Tibial artery (tissue), 1 donor: ENCODE data around the genes SLC37A1, PKNOX1 and CRYAA.

DNA sequence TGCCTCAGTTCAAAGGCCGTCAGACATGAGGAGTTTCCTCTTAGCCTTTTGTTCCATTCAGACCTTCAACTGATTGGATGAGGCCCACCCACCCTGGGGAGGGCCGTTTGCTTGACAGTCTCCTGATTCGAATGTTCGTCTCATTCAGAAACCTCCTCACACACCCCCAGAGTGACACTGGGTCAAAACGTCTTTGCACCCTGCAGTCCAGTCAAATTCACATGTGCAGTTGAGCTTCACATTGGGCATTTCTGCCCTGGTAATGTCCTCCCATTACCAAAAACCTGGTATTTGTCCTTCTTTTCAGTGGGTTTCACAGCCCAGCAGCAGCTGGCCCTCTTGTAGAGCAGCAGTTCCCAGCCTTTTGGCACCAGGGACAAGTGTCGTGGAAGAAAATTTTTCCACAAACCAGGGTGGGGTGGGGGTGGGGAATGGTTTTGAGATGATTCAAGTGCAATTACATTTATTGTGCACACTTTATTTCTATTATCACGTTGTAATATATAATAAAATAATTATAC lies 40.1 kb downstream of the RSPH1 start:
- PRO-cap: no peak

DNA sequence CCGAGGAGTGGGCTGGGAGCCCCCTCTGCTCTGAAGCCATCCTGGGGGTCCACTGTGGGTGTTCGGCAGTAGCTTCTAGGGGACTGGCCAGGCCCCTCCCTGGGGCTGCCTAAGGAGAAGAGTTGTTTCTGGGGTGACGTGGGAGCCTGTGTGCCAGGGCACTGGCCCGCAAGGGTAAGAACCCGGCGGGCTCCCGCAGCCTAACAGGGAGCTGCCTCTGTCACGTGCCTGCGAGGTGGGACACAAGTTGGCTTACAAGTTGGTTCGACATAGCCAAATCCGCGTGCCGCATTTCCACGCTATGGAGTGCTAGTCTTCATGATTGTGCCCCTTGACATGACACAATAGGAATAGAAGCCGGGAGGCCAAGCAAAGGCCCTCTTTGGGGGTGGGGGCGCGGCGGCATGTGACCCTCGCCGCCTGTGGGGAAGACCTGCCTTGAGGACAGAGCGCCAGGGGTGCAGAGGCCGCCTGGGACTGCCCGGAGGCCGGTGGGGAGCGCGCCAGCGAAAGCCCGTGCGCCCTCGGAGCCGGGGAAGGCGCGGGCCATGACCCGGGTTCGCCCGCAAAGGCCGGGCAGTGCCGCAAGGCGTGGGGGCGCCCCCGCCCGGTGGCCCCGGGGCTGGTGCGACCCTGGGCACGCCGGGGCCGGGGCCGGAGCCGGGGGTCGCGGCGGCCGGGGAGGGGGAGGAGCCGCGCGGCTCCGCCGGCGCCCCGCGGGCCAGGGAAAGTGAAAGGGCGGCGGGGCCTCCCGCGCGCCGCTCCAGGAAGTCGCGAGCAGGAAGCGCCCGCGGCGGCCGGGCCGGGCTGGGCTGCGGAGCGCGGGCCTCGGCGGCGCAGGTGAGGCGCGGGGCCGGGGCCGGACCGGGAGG lies at the start of gene SLC37A1:
SLC37A1 (plus strand) TSS at position 768 of the 872 bp plus-strand sequence.
- PRO-cap: bidirectional peak, plus-strand start at position 769 of the sequence, minus-strand start at position 765 of the sequence

DNA sequence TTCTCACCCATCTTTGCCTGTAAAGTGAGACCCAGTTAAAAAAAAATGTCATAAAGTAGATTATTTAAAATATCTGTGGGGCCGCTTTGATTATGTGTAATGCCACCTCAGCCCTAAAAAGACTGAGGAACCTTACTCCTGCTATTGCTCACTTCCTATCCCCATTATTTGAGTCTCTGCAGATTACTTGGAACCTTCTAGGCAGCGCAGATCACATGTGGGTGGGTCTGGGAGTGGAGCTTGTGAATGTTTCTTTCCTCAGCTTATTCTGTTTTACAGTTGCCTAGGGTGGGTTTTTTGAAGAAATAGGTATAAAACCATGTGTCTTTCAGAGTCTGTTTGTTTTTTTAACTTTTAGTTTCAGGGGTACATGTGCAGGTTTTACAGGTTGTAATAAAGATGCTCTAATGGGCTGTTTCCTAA lies 1.7 kb downstream of the SLC37A1 start:
- PRO-cap: no peak

DNA sequence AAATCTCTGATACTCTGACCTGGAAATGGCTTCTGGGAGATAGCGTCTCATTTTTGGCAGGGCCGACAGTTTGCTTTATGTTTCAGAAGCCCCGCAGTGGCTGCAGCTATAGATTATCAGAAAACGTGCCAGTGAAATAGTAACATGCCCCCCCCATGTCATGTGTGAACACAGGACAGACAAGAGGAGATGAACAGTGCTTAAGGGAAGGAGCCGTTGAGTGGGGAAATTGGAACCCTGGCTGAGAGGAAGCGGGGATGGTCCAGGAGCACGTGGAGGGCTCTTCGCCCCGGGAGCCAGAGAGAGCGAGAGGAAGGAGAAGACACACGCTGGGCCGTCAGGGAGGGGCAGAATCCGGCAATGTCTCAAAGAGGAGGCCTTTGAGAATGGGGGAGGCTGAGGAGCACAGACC lies 48.9 kb downstream of the SLC37A1 start:
- PRO-cap: no peak

- PRO-cap: no peak
Observed at GRCh38 chr21:42640418-42640747, 13.0 kb upstream of the PDE9A start.

GRCh38 chr21:42651673-42652270 lies 1.6 kb upstream of the PDE9A start:
- PRO-cap: no peak

GRCh38 chr21:42703057-42703642 lies 49.7 kb downstream of the PDE9A start:
- PRO-cap: no peak

DNA sequence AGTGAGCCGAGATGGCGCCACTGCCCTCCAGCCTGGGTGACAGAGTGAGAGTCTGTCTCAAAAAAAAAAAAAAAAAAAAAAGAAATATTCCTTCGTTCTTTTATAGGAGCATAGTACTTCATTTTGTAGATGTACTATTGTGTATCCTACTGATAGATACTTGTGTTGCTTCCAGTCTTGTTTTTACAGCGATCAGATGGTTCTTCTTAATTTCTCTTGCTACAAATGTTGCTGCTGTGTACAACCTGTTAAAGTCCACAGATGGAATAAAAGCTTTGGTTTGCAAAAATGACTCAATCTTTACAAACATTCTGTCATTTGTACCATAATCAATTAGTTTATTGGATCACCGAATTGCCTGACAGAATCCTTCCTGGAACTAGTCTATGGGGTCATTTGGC lies 66.2 kb downstream of the PDE9A start:
- PRO-cap: no peak

DNA sequence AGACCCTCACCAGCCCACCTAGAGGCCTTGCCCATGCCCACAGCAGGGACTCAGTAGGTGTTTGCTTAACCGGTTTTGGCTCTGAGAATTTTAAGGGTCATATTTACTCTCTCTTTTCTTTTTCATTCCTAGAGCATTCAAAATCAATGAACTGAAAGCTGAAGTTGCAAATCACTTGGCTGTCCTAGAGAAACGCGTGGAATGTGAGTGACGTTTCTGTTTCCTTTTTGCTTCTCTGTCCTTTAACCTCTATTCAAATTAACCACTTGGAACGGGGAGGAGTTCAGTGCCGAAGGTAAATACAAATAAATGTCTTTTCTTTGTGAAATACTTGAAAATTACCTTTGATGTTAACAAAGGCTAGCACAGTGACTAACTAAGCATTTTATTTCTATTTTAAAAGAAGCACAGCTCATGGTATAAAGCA lies 79.8 kb downstream of the PDE9A start:
- PRO-cap: no peak

GRCh38 chr21:42974058-42974859 lies at the start of gene PKNOX1:
PKNOX1 (plus strand) TSS chr21:42974562.
- PRO-cap: bidirectional peak, plus-strand start at chr21:42974675, minus-strand start at chr21:42974216

GRCh38 chr21:43168968-43169273 lies at the start of gene CRYAA:
CRYAA (plus strand) TSS chr21:43169008.
- PRO-cap: no peak

- PRO-cap: no peak
Observed at GRCh38 chr21:43196549-43197475, 28.0 kb downstream of the CRYAA start.

- PRO-cap: no peak
Observed at GRCh38 chr21:43210780-43211085, 41.9 kb downstream of the CRYAA start.

GRCh38 chr21:43303180-43303939 lies 123.6 kb downstream of the SIK1 start:
- PRO-cap: no peak

GRCh38 chr21:43354910-43355766 lies 71.8 kb downstream of the SIK1 start:
- PRO-cap: no peak

- PRO-cap: no peak
Observed at GRCh38 chr21:43382836-43383226, 44.1 kb downstream of the SIK1 start.

GRCh38 chr21:43477818-43478215 lies 50.9 kb upstream of the SIK1 start:
- PRO-cap: no peak

DNA sequence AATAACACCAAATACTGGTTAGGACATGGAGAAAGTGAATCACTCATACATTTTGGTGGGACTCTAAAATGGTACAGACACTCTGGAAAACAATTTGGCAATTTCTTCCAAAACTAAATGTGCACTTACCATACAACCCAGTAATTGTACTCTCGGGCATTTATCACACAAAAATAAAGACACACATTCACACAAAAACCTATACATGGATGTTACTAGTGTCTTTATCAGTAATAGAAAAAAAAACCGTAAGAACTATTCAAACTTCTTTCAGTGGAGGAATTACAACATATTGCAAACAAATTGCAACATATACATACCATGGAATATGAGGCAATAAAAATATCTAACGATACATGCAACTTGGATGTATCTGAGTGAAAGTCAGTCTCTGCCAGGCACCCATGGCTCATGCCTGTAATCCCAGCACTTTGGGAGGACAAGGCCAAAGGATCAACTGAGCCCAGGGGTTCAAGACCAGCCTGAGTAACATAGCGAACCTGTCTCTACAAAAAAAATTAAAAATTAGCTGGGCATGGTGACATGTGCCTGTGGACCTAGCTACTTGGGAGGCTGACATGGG lies 19.6 kb downstream of the HSF2BP start:
- PRO-cap: no peak

GRCh38 chr21:43645115-43646106 lies 13.9 kb downstream of the HSF2BP start:
- PRO-cap: unidirectional peak, plus-strand start at chr21:43645825

DNA sequence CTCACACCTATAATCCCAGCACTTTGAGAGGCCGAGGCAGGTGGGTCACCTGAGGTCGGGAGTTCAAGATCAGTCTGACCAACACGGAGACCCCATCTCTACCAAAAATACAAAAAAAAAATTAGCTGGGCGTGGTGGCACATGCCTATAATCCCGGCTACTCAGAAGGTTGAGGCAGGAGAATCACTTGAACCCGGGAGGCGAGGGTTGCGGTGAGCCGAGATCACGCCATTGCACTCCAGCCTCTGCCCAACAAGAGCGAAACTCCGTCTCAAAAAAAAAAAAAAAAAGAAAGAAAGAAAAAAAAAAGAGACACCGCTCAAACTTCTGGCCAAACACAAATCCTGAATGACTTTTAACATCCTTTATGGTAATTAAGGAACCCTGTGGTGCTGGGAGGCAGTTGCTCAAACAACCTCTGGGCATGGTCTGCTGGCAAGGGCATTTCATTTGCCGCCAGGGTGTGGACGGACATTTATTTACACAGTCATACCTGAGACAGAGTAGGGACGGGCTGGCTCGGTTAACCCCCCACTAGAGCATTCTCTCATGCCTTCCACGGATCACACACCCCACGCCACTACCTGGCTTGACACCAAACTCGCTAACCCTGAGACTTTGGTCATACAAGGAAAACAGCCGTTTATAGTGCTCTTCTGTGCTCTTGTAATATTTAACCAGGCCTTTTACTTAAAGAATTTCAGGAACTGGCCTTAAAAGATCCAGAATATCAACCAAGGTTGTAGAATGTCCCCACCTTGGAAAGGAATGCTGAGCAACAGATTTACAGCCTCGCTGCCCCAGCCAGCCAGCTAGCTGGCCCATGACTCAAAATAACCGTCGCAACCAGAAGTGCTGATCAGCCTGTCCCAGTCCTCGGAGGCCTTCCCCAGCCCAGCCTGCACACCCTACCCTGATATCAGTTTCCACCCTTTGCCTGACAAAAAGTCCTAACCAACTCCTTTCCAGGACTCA lies 6.7 kb upstream of the PDXK start:
- PRO-cap: no peak